Thoracic aorta (tissue), 1 donor: ENCODE measurements around a stretch of chr14.

DNA sequence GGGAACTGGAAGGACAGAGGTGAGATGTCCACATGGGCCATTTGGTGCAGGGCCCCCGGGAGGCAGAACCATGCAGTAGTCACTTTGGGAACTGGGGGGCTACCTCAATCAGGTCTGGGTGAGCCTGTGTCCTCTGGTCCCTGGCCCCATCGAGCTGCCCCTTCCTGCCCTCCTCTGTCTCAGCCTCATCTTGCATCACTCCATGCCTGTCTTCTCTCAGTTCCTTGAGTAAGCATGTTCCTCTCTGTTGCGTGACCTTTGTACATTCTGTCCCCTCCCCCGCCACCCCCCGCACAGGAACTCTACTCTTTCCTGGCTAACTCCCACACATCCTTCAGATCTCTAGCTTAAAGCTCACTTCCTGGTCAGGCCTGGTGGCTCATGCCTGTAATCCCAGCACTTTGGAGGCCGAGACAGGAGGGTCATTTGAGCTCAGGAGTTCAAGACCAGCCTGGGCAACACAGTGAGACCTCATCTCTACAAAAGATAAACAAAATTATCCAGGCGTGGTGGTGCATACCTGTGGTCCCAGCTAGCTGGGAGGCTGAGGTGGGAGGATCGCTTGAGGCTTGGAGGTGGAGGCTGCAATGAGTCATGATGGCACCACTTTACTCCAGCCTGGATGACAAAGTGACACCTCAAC, 23.2 kb downstream of the FOS start:
- RAMPAGE, long total RNA, result no peak

DNA sequence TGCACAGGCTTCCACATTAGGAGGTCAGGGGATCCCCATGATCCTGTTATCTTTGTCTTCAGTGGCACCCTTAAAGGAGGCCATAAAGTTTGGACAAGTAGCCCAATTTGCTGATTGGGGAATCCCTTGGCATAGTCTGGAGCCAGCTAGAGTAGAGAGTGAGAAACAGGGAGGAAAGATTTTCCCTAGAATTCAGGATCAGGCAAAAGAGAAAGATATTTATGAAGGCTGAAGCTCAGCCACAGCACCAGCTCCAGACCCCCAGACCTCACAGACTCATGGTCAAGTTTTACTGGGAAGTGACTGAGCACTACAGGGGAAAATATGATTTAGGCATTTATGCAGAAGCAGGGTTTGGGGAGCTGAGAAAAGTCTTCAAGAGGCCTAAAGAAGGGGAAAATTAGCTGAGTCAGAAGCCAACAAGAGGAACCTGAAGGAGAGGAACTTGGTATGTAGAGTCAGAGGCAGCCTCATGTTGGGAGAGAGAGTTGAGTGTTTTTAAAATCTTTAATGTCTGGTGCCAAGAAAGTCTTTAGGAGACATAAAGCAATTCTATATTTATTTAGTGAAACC, 62.9 kb downstream of the FOS start:
- RAMPAGE, long total RNA, result no peak

DNA sequence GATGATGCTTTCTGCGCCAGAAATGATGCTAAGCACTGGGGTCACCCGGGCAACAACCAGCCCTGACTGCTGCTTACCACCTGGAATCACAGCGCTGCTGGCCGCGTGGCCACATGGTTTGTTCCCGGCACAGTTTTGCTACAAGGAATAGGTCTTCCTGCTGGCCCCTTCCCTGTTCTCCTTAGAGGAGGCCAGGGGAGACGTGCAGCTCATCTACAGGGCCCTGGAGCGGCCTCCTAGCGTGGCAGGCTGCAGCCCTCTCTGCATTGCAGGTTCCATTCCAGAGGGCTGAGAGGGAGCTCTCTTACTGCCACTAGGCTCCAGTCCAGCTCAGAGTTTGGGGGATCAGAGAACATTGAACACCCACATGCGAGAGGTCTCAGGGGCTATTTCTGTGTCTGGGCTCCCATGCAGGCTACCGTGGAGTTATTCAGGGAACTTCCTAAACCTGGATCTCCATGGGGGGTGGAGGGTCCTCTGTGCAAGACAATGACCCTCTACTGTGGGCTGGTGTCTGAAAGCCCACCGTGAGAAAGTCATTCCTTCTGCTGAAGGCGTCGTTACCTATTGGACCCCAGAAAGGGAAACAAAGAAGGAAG, 7.2 kb downstream of the JDP2 start:
- RAMPAGE, long total RNA, result no peak

GRCh38 chr14:75436985-75437716, 9.3 kb downstream of the JDP2 start:
- RAMPAGE, long total RNA, result no peak

DNA sequence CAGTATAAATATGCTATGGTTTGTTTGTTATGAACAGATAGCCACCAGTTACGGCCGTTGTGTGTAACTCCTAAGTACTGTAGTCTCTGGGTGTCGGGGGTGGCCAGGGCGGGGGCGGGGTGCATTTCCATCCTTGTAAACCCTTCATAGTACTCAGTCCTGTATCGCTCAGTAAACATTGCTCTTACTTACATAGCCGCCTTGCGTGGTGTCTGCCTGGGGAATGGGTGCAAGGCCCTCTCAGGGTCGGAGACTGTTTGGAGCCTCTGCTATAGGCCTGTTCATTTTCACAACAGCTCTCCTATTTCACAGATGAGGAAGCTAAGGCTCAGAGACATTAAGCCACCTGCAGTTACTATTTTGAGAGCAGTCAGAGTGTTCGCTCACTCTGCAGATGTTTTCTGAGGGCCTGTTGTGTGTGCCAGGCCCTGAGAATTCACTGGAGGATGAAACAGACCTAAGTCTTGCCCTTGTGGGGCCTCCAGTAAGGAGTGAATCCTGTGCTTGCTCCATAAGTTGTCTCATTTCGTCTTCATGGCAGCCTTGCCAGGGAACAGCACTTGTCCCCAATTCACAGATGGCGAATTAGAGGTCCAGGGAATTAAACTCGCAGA, 42.5 kb downstream of the JDP2 start:
- RAMPAGE, long total RNA, result no peak

DNA sequence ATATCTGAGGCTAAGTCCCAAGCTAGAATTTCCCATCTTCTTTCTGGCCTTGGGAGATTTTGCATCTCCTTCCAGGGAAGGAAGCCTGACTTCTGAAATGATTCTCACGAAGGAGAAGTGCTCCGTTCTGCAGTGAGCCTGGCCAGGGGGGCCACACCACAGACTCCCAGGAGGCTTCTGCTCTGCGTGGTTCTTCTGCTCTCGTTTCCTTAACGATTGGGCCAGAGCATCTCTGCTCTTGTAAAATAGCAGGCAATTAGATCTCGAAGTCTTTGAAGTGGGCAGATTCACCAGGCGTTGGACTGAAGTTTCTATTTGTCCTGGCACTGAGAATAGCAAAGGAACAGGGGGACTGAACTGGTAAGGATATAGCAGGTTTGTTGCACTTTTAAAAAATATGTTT, 6.6 kb upstream of the BATF start:
- RAMPAGE, long total RNA, result no peak

DNA sequence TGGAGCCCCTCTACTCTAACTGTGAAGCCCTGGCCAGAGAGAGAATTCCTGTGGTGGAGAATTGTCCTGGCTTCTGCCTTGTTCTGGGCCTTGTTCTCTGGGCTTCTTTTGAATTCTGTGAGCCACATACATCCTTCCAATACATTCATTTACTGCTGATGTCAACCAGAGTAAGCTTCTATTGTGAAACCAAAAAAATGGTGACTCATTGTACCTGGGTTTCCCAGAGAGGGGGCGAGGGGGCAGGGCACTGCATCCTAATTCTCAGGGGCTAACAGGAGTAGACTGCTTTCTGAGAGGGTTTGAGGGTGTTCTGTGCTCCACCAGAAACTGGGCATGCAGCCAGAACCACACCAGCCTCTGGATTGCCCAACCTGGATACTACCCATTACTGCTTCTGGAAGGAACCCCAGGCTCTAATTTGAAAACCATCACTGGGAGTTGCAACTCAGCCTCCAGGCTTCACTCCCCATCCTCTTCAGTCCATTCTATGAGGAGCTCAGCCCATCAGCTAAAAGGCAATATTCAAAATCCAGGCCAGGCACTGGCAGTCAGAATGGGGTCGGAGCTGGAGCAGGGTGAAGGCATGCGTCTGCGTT, 18.6 kb upstream of the FLVCR2 start:
- RAMPAGE, long total RNA, result no peak

DNA sequence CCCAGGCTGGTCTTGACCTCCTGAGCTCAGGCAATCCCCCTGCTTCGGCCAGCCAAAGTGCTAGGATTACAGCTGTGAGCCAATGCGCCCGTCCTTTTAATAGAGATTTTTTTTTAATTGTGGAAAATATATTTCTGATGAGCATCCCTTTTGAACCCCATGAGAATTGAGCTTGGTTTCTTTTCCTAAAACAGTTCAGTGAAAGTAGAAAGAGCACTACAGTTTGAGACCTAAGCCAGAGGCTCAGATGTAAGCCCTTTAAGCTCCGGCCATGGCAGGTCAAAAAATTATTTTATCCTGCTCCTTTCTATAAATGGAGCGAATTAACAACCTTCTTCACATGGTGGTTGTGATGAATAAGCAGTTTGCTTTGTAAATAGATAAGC, 96.1 kb downstream of the TTLL5 start:
- RAMPAGE, long total RNA, result no peak

DNA sequence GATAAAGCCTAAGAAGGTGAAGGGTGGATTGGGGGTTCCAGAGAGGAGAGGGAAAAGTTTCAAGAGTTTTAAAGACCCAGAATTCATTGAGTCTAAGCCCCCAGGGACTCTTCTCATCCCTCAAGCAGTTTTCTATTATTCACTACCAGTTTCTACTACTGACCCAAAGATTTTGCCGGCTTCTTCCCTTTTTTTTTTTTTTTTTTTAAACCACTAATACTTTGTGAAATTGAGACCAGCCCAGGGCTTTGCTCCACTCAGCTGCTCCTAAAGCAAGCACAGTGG, 82.1 kb downstream of the TGFB3 start:
- RAMPAGE, long total RNA, result no peak

DNA sequence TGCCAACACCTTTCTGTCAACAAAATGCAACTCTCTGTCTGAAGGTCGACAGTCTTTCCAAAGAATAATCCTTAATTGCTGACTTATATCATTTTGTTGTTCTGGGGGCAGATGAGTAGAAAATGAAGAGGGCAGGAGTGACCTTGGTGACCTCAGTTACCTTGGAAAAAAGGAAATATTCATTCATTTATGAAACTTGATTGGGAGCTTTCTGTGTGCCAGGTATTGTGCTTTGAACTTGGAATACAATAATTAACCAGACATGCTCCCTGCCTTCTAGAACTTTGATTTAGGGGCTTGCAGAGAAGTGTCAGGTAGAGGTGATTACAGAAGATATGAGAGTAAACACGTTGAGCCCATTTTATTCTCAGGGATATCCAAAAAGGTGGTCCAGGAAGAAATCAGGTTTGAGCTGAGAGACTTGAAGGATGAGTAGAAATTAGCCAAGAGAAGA, 11.1 kb downstream of the IFT43 start:
- RAMPAGE, long total RNA, result no peak

GRCh38 chr14:76337458-76337943, 38.4 kb upstream of the ESRRB start:
- RAMPAGE, long total RNA, result no peak

- RAMPAGE, long total RNA, result no peak
These were observed 139.6 kb downstream of the ESRRB start for GRCh38 chr14:76515561-76515942.

GRCh38 chr14:76726315-76727089, 34.8 kb upstream of the VASH1 start:
- RAMPAGE, long total RNA, result start-site peak on the minus strand at chr14:76726707-76726712, 9 reads; start-site peak on the minus strand at chr14:76726771-76726832, 7 reads

DNA sequence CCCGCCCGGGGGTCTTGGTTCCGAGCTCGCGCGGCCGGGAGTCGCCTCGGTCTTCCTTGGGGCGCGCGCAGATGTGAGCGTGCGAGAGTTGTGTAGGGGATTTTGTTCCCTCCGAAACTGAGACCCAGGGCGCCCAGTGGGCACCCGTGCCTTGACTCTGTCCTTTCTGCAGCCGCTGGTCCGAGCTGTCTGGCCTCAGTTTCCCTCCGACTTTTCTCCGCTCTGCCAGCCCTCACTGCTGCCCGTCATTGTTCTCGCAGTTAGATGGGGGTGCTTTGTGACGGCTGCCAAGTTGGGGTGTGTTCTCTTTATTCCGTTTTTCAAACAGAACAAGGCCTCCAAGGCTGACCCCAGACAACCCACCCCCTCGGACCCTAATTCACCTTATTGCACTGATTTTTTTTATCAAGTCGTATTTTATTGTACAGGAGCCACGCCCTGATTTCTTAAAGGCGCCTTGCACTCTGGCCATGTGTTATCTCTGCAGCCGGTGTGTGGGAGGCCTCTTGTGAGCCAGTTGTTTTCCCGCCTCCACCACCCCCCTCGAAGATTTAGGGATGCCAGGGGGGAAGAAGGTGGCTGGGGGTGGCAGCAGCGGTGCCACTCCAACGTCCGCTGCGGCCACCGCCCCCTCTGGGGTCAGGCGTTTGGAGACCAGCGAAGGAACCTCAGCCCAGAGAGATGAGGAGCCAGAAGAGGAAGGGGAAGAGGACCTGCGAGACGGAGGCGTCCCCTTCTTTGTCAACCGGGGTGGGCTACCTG, 1.2 kb downstream of the VASH1 start:
- RAMPAGE, long total RNA, result no peak

DNA sequence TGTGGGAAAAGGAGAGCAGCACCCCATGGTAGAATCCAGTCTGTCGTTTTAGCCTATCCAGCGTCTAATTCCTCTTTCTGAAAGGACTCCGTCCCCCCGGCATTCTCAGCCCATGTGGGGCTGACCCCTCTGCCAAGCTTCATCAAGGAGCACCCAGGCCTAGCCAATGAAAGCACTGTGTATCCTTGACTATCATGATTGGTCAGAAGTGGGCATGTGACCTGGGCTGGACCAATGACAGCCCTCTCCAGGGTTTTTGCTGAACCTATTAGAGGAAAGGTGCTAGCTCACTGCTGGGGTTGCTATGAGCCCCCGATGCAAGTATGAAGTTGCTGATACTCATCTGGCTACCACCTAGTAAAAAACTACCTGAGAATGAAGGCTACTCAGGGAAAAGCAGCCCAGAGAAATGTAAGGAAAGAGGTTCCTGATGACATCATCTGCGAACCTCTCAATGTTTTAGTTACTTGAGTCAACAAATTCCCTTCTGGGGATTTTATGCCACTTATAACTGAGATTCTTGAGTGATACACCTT, 68.1 kb downstream of the LRRC74A start:
- RAMPAGE, long total RNA, result no peak

DNA sequence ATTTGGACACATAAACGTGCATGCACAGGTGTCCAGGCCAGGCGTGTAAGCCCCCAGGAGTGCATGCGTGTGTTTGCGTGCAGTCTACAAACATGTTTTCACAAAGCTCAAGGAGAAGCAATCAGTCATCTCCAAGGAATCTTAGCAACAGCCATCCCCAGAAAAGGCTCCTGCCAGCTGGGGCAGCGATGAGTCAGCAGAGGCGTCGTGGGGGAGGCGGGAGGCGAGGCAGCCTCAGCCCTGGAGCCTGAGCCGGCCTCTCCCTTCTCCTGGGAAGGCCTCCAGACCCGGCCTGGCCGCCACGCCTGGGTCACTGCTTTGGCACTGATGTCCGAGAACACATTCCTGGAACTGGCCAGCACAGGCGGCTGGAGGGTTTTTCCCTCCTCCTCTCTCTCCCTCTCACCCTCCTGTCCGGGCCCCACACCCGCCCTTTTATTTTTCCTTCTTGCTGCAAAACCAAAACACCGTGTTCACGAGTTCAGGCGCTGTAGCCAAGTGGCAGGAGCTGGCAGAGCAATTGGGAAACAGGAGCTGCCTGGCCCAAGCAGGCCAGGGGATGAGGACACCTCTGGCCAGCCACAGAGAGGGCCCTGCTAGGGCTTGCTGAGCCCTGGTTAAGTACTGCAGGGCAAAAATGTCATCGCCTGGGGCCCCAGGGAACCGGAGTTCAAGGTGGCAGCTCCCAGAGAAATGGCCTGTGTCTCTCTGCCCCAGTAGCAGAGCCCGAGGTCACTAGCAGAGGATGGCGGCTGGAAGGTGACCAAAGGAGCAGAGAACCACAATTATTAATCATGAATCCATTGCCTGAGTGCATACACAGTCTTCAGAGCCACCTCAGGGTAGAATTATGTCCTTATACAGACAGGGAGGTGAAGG, 92.8 kb downstream of the LRRC74A start:
- RAMPAGE, long total RNA, result no peak

GRCh38 chr14:76930441-76930950, 98.0 kb downstream of the IRF2BPL start:
- RAMPAGE, long total RNA, result no peak

- RAMPAGE, long total RNA, result no peak
These were observed 71.1 kb downstream of the IRF2BPL start for GRCh38 chr14:76957261-76957958.

- RAMPAGE, long total RNA, result no peak
These were observed 2.5 kb downstream of the IRF2BPL start for GRCh38 chr14:77025724-77026625.

- RAMPAGE, long total RNA, result no peak
These were observed 3.7 kb upstream of the IRF2BPL start for GRCh38 chr14:77032308-77032500.